ENCODE measurements around a stretch of chr10.

DNA sequence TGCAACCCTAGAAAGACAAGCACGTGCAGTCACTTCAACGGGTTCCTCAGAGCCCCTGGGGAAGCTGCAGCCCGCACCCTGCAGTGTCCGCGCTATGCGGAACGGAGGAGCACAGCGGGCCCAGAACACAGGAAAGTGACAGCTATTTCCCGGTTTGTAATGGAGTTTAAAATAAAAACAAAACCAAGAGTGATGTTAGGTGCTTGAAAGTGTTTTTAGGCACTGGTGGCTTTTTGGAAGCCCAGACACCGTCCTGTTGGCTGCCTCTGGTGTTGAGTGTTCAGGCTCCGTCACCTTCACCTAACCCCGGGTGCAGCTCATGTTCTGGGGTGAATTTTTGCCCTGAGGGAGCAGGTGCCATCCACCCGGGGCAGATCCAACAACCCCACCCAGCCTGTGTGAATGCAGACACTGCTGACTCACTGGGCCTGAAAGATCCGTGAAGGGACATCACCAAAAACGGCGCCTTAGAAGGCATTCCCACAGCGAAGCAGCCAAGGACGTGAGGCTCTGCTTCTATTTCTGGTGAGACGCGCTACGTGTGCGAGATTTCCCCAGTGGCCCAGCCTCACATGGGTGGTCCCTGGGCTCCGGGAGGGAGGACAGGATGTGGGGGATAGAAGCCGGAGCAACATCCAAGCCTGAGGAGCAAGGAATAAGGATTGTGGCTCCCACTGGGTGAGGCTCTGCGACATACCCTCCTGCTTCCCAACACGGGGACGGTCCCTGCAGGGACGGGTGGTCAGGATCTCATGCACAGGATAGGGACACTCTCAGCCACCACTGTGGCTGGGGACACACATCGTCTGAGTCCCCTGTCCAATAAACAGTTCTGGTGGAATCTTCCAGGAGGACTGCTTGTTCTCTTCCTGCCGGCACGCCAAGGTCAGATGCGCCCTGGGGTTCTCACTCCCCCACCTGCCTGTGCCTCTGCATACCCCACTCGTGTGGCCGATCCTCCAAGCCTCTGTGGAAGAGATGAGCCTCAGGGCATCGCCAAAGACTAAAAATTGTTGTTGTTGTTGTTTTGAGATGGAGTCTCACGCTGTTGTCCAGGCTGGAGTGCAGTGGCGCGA is 15.9 kb downstream of the CTBP2 start:
- PRO-cap: no peak
CAGE:
- cytosol, long polyA minus RNA: no peak
- cytosol, long polyA plus RNA: no peak
- long polyA plus RNA: no peak
- nucleus, long polyA minus RNA: no peak
- nucleus, long polyA plus RNA: no peak

DNA sequence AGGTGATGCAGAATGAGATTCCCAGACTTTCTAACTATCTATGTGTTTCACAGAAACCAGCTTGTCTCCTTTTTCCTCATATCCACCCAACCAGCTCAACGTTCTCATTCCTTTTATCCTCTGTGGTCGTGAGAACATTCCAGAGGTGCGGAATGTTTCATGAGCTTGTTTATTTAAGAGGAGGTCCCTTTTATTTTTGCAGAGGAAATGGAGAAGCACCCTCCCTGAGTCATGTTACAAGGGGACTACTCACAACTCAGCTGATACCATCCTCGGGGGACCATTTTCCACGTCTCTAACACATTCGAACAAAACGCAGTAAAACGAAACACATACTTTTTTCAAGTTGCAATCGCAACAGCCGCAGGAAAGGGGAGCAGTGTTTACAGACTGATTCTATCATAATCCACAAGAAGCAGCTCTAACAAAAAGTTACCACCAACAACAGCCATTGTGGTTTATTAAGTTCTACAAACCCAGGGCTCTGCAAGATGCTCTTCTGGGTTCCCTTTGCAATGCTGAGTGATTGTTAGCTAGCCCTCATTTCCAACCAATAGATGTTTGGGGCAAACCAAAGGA is 7.4 kb upstream of the CTBP2 start:
- PRO-cap: no peak
CAGE:
- cytosol, long polyA minus RNA: no peak
- cytosol, long polyA plus RNA: no peak
- long polyA plus RNA: no peak
- nucleus, long polyA minus RNA: no peak
- nucleus, long polyA plus RNA: no peak

DNA sequence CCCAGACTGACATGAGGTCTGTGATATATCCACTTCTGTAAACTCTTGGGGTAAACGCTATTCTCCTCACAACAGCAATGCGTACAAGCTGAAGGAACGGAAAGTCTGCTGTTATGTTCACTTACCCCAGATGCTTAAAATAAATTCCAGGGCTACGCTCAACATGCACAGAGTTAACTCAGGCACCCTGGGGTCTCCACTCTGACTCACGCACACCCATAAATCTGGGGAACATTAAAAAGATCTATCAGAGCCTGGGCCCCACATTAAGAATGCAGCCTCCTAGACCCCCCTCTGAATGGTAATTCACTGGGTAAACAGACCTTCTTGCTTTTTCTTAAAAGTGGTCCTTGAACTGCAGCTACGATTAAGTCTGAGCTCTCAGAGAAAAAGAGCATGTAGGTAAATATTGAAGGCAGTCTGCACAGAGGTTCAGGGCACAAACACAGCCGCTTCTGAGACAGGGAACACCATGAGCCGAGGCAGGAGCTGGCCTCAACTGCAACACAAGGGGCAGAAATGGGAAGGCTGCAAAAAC is 27.0 kb upstream of the CTBP2 start:
- PRO-cap: no peak
CAGE:
- cytosol, long polyA minus RNA: no peak
- cytosol, long polyA plus RNA: no peak
- long polyA plus RNA: no peak
- nucleus, long polyA minus RNA: no peak
- nucleus, long polyA plus RNA: no peak

DNA sequence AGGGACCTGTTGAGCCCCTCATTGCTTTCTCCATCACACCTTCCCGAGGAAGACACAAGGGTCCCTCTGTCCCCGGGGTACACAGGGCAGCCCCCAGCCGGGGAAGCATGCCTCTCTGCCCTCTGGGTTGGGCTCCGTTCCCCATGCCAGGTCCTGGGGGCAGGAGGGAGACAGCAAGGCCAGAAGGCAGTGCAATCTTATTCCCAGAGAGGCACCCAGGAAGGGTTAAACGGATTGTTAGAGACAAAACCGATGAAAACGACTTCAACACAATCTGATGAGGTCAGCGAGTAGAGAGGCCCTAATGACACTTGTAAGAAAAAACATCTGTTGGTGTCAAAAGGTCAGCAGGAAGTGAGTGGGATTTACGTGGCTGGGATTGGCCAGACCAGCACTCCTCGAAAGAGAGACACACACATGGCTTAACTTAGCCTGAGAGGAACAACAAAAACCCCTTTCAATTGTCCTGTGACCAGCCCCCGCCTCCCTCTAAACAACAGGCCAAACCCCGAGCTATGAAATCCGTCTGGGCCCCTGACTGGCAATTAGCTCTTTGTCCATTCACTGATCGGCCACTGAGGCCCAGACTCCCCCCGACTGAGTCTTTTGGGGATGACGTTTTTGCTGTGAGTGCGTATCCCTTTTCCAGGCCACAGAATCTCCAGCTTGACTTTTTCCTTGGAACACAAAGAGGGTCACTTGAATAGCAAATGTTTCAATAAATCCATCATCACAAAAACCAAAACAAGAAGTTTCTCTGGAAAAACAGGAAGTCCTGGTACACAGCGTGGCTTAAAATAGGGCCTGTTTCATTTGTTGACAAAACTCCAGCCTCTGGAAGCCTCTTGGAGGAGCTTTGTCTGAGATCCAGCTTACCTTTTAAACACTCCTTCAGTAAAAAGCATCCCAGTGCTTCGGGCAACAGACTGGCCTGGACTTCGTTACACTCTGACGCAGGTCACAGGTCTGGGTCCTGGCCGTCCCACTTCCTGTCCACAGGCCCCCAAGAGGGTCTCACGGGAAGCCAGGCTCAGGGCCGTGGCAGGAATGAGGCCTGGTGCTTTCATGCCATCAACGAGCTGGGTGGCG is 29.4 kb upstream of the CTBP2 start:
- PRO-cap: bidirectional peak, plus-strand start at position 847 of the sequence, minus-strand start at position 555 of the sequence
CAGE:
- cytosol, long polyA minus RNA: no peak
- cytosol, long polyA plus RNA: no peak
- long polyA plus RNA: no peak
- nucleus, long polyA minus RNA: no peak
- nucleus, long polyA plus RNA: no peak

DNA sequence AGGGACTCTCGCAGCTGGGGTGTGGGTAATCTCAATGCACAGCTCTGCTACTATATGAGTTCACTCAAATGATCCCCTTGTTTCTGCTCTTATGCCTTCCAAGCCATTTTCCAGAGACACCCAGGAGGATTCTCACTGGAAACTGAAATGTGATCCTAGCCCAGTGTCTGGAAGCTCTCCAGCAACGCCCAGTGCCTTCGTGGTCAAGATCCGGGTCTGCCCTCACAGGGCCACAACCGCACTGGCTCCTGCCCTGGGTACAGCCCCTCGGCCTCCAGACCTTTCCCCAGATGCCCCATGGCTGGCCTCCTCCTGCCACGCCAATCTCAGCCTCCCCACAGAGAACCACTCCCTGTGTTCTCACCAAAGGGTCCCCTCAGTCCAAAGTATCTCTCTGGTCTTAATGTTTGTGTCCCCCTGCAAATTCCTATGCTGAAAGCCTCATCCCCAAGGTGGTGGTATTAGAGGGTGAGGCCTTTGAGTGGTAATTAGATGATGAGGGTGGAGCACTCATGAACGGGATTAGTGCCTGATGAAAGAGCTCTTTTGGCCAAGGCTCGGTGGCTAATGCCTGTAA is 57.9 kb upstream of the CTBP2 start:
- PRO-cap: no peak
CAGE:
- cytosol, long polyA minus RNA: no peak
- cytosol, long polyA plus RNA: no peak
- long polyA plus RNA: no peak
- nucleus, long polyA minus RNA: no peak
- nucleus, long polyA plus RNA: no peak

GRCh38 chr10:125086541-125087200 is 58.8 kb upstream of the CTBP2 start:
- PRO-cap: no peak
CAGE:
- cytosol, long polyA minus RNA: no peak
- cytosol, long polyA plus RNA: no peak
- long polyA plus RNA: no peak
- nucleus, long polyA minus RNA: no peak
- nucleus, long polyA plus RNA: no peak

DNA sequence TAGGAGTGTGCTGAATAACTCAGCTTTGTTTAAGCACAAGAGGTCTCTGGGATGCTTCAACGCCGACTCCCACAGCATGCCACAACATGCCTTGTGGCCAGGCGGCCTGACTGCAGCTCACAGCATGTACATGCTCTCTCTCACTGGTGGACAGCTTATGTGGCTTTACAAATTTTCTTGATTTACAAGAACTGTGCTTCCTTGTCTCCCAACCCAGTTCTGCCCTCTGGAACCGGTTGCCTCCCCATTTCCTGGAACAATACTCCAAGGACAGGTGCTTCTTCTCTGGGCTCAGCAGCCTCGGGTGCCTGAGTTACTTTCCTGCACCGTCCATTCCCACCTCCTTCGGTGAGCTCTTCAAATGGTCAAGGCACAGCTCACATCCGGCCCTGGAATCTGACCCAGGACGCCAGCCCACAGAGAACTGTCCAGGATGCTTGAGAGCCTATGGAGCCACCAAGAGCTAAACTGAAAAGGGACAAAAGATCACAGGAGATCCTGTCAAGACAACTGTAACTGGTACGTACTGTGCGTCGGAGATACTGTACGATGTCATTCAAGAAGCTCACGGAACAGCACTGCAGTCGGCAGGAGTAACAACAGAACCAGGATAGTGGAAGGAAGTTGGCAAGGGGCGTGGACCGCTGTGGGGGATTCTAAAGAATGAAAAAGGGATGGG is 59.9 kb upstream of the CTBP2 start:
- PRO-cap: no peak
CAGE:
- cytosol, long polyA minus RNA: no peak
- cytosol, long polyA plus RNA: no peak
- long polyA plus RNA: no peak
- nucleus, long polyA minus RNA: no peak
- nucleus, long polyA plus RNA: no peak

DNA sequence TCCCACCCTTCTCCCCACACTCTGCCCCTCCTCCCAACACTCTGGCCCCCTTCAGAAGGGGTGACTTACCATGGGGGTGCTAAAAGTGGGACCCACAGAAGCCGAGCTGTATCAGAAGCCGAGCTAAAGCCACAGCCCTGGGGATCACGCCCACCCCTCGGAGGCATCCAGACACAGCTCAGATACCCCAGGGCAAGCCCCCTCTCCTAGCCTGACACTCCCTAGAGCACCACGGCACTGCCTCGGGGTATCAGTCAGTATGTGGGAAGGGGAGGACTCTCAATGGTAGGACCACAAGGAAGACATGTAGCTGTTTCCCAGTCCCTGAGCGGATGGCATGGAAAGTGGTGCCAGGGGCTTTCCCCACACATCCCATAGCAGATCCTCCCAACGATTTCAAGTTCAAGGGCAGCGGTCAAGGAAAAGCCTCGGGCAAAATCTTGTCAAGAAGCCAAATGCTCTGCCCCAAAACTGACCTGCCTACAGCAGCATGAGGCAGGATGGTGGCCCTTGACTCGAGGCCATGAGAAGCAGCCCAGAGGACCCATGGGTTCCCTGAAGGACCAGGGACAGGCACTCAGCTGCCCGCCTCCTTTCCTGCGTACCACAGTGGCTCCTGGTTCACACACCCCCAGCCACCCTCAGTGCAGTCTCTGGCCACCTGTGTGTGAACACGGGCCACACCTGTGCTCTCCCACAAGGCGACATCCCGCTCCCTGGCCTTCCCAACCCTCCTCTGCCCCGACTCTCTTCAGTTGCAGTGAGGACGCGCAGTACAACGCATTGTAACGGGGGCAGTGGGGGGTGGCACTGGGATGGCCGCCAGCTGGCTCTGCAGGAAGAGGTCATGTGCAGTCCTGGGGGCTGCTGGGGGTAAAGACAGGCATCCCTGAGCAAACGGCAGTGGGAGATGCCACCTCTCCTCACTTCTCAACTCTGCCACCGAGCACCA is 88.8 kb upstream of the CTBP2 start:
- PRO-cap: no peak
CAGE:
- cytosol, long polyA minus RNA: no peak
- cytosol, long polyA plus RNA: no peak
- long polyA plus RNA: no peak
- nucleus, long polyA minus RNA: no peak
- nucleus, long polyA plus RNA: no peak

DNA sequence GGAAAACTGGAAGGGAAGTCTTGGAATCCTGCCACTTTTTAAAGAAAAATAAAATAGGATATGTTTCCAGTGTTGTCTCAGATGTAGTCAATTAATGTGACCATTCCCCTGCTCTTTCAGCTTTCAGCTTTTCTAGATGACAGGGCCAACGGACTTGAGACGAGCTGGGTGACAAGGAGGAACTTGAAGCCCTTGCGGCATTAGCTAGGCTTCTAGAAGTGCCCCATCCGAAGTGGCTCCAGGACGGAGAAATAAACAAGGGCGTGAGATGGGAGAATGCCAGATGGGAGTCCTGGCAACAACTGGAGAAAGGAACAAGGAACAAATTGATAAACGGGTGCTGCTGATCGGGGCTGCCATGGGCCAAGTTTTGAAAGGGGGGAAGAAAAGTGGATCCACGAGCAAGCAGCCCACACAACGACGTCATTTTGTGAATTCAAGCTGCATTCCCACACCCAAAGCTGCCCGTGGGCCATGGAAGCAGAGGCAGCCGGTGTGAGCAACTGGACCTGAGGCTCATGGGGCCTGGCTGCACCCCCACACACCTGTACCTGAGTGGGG is 90.3 kb upstream of the CTBP2 start:
- PRO-cap: no peak
CAGE:
- cytosol, long polyA minus RNA: no peak
- cytosol, long polyA plus RNA: no peak
- long polyA plus RNA: no peak
- nucleus, long polyA minus RNA: no peak
- nucleus, long polyA plus RNA: no peak

DNA sequence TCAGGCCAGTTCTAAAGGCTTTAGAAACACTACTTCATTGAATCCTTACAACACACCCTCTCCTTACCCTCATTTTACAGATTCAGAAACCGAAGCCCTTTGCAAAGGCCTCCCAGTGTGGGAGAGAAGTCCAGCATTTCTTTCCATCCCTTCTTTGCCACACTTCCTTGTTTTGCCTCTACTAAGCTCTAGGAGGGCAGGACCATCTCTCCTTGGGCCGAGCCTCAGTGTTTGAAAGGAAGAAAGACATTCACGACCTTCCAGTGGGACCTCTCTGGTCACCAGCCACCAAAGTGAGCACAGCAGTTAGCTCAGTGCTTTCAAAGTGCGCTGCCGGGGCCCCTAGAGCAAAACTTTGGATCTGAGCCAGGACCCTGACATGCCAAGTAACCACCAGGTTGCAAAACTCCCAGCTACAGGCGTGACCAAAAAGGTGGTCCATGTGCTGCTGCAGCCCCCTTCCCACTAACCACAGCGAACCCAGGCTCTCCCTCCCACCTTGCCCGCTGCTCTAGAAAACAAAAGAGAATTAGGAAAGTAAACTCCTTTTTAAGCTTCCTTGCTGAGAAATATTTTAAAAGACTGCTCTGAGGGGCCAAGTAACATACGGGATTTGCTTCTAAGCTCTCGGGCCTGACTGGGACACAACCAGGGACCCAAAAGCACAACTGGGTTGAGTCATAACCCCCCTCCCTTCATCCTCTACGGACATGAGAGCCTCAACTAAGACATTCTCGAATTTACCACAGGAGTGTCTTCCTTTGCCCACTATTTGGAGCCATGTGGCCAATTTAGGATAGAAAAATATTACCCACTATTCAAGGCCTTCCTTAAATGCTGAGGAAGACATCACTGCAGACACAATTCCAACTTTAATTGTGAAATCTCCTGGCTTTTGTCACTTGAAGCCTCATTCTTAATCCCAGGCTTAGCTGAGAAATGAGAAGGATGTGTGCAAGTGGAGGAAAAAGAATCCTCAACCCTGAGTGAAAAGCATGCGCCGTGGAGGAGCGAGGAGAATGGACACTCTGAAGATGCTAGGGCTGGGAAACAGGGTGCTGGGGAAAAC is 120.4 kb upstream of the CTBP2 start:
- PRO-cap: no peak
CAGE:
- cytosol, long polyA minus RNA: start-site peak on the minus strand centred at position 691 of the sequence, 8 bp wide, 23 reads
- cytosol, long polyA plus RNA: no peak
- long polyA plus RNA: no peak
- nucleus, long polyA minus RNA: no peak
- nucleus, long polyA plus RNA: no peak

GRCh38 chr10:125162047-125162387 is 134.1 kb upstream of the CTBP2 start:
- PRO-cap: no peak
CAGE:
- cytosol, long polyA minus RNA: no peak
- cytosol, long polyA plus RNA: no peak
- long polyA plus RNA: no peak
- nucleus, long polyA minus RNA: no peak
- nucleus, long polyA plus RNA: no peak

DNA sequence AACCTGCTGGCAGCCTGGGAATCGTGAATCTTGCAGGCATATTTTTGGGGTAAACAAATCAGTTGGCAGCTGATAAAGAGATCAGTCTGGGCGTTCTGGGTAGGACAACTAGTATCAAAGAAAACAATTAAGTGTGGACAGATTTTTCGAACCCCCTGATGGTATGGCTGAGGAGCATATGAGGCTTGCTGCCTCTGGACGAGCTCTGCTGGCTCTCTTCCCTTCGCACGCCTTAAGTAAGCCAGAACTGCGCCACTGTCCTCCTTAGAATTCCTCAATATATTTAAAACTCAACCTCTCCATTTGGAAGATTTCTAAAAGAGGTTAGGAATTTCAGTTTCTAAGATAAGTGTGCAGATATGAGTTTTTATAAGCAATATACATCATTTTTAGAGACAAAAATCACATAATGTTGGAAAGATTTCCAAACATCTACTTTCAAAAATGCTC is 9.3 kb upstream of the EDRF1 start:
- PRO-cap: no peak
CAGE:
- cytosol, long polyA minus RNA: no peak
- cytosol, long polyA plus RNA: no peak
- long polyA plus RNA: no peak
- nucleus, long polyA minus RNA: no peak
- nucleus, long polyA plus RNA: no peak

DNA sequence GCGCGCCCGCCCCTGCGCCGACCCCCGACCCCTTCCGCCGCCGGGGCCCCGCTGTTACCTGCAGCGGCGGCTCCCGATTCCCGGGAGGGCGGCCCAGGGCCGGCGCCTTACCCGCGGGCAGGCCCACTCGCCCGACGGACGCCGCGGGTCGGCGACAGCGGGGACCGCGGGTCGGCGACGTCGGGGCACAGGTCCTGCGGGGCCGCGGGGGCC is 298 bp upstream of the FANK1 start:
- PRO-cap: no peak
CAGE:
- cytosol, long polyA minus RNA: no peak
- cytosol, long polyA plus RNA: no peak
- long polyA plus RNA: no peak
- nucleus, long polyA minus RNA: no peak
- nucleus, long polyA plus RNA: no peak

DNA sequence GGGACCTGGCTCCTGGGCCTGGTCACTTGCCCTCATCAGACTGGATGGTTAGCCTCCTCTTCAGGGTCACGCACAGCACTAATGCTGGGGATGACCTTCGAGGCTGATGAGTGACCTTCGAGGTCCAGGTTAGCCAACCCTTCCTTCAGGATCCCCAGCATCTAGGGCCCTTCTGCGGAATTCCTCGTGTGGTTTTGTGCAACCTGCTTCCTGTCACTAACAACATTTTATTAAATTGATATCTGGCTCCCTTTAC is 229.7 kb downstream of the FANK1 start:
- PRO-cap: no peak
CAGE:
- cytosol, long polyA minus RNA: no peak
- cytosol, long polyA plus RNA: no peak
- long polyA plus RNA: no peak
- nucleus, long polyA minus RNA: no peak
- nucleus, long polyA plus RNA: no peak

DNA sequence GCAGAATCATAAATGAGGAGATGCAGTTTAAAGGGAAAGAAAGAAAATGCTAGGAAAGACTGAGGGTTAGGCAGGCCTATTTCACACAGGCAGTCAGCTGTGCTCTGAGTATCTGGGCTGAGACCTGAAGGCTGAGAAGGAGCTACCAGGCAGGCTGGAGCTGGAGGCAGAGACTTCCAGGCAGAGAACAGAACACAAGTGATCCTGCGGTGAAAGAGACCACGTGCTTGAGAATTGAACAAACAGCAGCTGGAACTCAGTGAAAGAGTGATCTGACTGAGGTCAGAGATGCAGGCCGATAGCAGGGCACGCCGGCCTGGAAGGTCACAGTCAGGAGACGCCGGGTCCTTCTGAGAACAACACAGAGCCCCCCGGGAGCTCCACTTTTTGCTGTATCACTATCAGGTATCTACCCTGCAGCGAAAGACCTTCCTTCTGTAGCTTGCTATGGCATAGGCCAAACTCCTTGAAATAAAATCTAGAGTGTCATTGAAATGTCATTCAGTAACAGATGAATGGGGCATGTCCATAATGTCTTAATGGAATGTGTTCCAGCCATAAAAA is 147.7 kb downstream of the ADAM12 start:
- PRO-cap: no peak
CAGE:
- cytosol, long polyA minus RNA: no peak
- cytosol, long polyA plus RNA: no peak
- long polyA plus RNA: no peak
- nucleus, long polyA minus RNA: no peak
- nucleus, long polyA plus RNA: no peak

GRCh38 chr10:126905752-126906909 is 903 bp downstream of the DOCK1 start:
- PRO-cap: bidirectional peak, plus-strand start at chr10:126906048, minus-strand start at chr10:126906009; bidirectional peak, plus-strand start at chr10:126906304, minus-strand start at chr10:126906191; unidirectional peak, minus-strand start at chr10:126906418
CAGE:
- cytosol, long polyA minus RNA: no peak
- cytosol, long polyA plus RNA: no peak
- long polyA plus RNA: no peak
- nucleus, long polyA minus RNA: no peak
- nucleus, long polyA plus RNA: no peak

DNA sequence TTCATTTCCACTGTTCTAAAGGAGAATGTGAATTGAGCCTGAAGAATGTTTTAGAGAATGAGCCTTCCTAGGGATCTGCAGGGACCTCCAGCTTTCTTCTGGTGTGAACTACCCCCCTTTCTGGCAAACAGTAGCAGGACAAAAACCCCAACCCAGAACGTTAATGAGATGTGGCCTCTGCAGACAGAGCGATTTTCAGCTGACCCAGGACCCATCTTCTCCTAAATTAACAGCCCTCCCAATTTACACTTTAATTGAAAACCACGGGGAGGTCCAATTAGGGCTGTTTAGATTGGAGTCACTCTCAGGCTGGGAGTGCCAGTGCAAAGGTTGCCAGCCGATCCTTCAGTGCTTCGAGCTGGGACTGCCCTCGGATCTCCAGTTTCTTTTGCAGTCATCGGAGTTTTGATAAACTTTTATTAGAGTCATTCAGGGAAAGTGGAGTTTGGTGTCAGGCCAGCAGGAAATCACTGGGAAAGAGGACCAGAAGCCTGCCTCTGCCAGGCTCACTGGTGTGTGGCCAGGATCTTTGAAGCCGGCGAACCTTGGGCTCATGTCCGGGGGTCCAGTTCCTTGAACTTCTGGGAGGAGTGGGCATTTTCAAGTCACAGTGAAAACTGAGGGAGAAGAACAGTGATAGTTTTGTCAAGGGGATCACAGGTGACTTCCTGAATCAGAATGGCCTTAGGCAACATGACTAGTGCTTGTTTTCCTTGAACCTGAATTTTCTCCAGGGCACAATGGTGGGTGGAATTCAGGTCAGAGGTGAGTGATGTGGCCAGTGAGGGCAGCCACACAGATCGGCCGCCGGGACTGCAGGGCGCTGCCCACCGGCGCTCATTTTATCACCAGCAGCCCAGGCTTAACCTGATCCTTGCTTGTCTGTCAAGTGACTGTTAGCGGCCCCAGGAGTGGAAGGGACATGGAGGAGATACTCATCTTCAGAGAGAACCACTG is 108.2 kb downstream of the DOCK1 start:
- PRO-cap: no peak
CAGE:
- cytosol, long polyA minus RNA: no peak
- cytosol, long polyA plus RNA: no peak
- long polyA plus RNA: no peak
- nucleus, long polyA minus RNA: no peak
- nucleus, long polyA plus RNA: no peak

- PRO-cap: no peak
CAGE:
- cytosol, long polyA minus RNA: no peak
- cytosol, long polyA plus RNA: no peak
- long polyA plus RNA: no peak
- nucleus, long polyA minus RNA: no peak
- nucleus, long polyA plus RNA: no peak
Measured at GRCh38 chr10:127022992-127023410, 117.8 kb downstream of the DOCK1 start.

DNA sequence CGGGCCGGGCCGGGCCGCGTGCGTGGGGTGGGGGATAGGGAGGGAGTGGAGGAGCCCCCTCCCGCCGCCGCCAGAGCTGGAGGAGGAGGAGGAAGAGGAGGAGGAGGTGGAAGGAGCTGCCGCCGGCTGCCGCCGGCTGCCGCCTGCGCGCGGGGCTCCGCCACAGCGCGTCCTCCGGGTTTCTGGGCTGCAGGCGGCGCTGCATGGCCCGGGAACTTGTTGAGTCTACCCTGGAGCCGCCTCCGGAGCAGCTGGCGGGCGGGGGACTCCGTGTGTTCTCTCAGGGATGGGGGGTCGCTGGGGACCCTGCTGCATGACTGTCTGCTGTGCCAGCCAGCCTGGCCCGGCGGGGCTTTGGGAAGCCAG is 225 bp upstream of the INSYN2A start:
- PRO-cap: no peak
CAGE:
- cytosol, long polyA minus RNA: no peak
- cytosol, long polyA plus RNA: no peak
- long polyA plus RNA: no peak
- nucleus, long polyA minus RNA: no peak
- nucleus, long polyA plus RNA: no peak

GRCh38 chr10:127935068-127935694 is 28.3 kb downstream of the PTPRE start:
- PRO-cap: no peak
CAGE:
- cytosol, long polyA minus RNA: no peak
- cytosol, long polyA plus RNA: no peak
- long polyA plus RNA: no peak
- nucleus, long polyA minus RNA: no peak
- nucleus, long polyA plus RNA: no peak

All from endothelial cell of umbilical vein (primary cell).